Right ventricle myocardium (tissue), 1 donor: ENCODE results near the genes OR4X2, OR4S1, OR4C46, OR4C15, OR5T1 and OR8H1.

DNA sequence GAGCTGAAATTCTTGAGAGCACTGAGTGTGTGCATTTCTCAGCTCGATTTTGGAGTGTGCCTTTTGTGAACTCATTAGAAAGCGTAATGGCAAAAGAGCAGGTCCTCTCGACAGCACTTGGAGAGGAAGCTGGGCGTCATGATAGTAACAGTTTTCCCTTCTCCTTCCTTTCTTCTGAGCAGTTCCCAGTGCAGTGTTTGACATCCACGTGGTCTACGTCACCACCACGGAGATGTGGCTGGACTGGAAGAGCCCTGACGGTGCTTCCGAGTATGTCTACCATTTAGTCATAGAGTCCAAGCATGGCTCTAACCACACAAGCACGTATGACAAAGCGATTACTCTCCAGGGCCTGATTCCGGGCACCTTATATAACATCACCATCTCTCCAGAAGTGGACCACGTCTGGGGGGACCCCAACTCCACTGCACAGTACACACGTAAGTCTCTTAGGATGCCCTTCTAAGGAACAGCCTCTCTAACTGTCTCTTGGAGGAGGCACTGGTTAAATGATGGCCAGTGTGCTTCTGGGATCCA, 80.7 kb upstream of the OR4B1 start:
- PRO-cap, 2 experiments, result no peak in any of the 2 experiments

DNA sequence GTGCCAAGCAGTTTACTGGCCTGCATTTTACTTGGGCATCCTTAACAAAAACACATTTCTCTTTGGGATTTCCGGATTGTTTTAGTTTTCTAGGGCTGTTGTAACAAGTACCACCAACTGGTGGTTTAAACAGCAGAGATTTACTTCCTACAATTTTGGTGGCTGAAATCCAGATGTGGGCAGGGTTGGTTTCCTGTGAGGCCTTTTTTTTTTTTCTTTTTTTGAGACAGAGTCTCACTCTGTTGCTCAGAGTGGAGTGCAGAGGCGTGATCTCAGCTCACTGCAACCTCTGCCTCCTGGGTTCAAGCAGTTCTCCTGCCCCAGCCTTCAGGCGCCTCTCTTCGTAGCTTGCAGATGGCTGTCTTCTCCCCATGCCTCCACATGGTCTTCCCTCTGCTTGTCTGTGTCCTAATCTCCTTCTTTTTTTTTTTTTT, 45.7 kb upstream of the OR4B1 start:
- PRO-cap, 2 experiments, result peak in 1 of 2 experiments; most common plus-strand start position 234 of the sequence (in 1)

DNA sequence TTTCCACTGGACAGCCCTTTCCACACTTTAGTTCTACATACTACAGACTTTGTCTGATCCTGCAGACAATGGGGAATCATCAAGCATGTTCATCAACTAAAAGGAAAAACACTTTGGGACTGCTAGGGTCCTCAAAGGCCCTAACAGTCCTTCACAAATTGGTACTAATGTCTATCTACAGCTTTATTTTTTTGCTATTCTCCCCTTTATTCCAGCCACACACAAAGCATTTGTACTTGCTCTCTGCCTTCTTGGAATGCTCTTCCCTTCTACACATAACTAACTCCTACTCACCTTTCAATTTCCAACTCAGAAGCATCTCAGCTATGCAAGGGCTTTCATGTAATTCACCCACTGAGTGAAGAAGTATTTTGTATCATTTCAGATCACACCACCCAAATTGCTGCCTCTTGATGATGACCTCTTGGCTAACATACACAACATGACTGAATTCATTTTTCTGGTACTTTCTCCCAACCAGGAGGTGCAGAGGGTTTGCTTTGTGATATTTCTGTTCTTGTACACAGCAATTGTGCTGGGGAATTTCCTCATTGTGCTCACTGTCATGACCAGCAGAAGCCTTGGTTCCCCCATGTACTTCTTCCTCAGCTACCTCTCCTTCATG, at the start of gene OR4X2:
OR4X2 (plus strand) TSS at position 443 of the 625 bp plus-strand sequence.
- PRO-cap, 2 experiments, result no peak in any of the 2 experiments

DNA sequence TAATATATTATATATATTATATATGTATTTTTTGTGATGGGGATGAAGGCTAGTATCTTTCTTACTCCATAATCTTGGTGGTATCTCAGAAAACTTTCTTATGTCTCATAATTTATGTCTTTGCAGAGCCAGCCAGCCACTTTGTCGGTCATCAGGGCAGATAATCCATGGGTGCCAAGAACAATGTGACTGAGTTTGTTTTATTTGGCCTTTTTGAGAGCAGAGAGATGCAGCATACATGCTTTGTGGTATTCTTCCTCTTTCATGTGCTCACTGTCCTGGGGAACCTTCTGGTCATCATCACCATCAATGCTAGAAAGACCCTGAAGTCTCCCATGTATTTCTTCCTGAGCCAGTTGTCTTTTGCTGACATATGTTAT, at the start of gene OR4S1:
OR4S1 (plus strand) TSS at position 168 of the 380 bp plus-strand sequence.
- PRO-cap, 2 experiments, result no peak in any of the 2 experiments

DNA sequence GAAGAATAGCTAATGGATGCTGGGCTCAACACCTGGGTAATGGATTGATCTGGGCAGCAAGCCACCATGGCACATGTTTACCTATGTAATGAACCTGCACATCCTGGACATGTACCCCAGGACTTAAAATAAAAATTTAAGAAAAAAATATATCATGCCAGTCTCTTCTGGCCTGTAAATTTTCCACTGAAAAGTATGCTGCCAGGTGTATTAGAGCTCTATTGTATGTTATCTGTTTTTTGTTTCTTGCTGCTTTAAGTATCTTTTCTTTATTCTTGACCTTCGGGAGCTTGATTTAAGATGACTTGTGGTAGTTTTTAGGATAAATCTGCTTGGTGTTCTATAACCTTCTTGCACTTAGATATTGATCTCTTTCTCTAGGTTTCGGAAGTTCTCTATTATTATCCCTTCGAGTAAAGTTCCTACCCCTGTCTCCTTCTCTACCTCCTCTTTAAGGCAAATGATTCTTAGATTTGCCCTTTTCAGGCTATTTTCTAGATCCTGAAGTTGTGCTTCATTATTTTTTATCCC, 8.0 kb downstream of the OR4S1 start:
- PRO-cap, 2 experiments, result no peak in any of the 2 experiments

- PRO-cap, 2 experiments, result no peak in any of the 2 experiments
Observed at GRCh38 chr11:54603911-54604243, at the start of gene OR4C46. TSS of gene OR4C46 (minus strand) at chr11:54603998.

DNA sequence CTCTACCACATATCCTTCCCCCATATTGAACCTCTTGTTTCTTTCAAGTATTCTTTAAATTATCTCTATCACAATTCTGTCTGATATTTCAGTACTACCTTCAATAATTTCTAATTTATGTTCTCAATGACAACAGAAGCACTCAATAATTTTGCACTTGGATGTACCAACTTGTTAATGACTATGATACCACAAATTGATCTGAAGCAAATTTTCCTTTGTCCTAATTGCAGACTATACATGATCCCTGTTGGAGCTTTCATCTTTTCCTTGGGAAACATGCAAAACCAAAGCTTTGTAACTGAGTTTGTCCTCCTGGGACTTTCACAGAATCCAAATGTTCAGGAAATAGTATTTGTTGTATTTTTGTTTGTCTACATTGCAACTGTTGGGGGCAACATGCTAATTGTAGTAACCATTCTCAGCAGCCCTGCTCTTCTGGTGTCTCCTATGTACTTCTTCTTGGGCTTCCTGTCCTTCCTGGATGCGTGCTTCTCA, at the start of gene OR4C15:
OR4C15 (plus strand) TSS at position 280 of the 498 bp plus-strand sequence.
- PRO-cap, 2 experiments, result no peak in any of the 2 experiments

- PRO-cap, 2 experiments, result no peak in any of the 2 experiments
Observed at GRCh38 chr11:56273837-56274448, at the start of gene OR5T1. TSS of gene OR5T1 (plus strand) at chr11:56274154.

DNA sequence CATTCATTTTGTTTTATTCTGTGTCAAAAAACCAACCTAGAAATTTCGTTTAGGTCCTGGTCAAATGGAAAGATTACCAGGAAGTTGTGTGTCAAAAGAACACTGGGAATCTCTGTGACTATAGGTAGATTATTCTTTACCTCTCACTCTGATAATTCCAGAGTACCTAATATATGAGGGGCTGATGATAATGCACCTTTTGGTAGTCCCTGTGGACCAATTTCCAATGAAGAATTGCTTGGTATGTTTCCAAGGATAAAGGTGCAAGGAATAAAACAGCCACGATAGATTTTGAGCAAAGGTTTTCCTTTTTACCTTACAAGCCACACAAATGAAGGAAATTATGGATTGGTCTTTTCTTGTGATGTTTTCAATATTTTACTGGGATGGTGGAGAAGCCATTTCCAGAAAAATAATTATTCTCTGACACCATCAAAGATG, at the start of gene OR8H1:
OR8H1 (minus strand) TSS at position 134 of the 441 bp plus-strand sequence.
- PRO-cap, 2 experiments, result no peak in any of the 2 experiments

DNA sequence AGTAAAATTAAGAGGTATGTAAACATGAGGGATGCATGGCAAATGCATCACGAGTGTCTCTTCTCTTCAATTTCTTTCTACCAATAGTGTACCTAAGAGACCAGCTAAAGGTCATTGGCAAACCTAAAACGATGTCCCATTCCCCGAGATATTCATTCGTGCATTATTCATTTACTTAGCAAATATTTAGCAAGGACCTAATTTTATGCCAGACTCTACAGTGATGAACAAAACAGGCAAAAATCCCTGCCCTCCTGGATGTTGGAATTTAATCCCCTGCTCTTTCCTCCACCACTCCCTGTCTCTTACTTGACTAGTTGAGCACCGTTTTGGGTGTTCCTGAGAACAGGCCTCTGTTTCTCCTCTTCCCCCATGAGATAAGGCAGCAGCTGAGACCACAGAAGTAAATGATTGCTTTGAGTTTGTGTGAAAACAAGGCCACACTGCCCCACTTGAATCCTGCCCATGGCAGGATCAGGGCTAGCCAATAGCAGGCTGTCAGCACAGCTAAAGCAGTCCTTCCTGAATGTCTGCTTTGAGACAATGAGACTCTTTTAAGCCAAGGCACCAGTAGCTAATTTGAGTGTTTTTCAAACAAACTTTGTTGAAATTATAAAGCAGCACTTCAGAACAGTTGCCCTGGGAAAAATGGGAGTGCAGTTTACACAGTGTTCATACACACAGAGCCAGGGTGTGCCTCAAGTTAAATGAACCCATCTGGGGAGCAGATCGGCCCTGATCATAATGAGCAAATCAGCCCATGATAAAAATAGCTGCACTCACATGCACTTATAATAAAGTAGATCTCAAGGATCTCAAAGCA, 103.7 kb upstream of the OR5AK2 start:
- PRO-cap, 2 experiments, result no peak in any of the 2 experiments

- PRO-cap, 2 experiments, result no peak in any of the 2 experiments
Observed at GRCh38 chr11:57294459-57295008, 30.2 kb downstream of the TNKS1BP1 start.

DNA sequence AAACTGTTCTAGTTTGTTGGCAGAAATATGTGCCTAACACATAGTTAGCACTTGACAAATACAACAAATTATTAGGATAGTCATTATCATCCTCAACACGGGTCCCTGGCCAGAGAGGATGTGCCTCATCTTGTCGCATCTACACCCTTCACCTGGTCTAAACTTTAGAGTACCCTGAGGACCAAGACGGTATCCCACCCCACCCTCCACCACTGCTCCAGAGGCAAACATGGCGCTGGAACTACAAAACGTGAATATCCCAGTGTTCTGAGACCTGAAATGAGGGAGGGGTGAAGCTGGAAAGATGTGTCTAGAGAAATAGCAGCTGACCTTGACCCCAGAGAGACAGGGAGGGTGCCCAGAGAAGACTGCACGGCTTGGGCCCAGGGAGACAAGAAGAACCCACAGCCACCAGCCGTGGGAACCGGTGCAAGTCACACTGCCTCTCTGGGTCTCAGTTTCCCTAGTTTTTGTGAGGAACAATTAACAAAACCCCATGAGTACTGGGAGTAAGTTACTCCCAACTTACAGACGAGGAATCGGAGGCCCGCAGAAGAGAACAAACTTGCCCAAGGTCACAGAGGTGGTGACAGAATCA, 19.4 kb downstream of the TNKS1BP1 start:
- PRO-cap, 2 experiments, result no peak in any of the 2 experiments

GRCh38 chr11:57307225-57307721, 17.5 kb downstream of the TNKS1BP1 start:
- PRO-cap, 2 experiments, result no peak in any of the 2 experiments

DNA sequence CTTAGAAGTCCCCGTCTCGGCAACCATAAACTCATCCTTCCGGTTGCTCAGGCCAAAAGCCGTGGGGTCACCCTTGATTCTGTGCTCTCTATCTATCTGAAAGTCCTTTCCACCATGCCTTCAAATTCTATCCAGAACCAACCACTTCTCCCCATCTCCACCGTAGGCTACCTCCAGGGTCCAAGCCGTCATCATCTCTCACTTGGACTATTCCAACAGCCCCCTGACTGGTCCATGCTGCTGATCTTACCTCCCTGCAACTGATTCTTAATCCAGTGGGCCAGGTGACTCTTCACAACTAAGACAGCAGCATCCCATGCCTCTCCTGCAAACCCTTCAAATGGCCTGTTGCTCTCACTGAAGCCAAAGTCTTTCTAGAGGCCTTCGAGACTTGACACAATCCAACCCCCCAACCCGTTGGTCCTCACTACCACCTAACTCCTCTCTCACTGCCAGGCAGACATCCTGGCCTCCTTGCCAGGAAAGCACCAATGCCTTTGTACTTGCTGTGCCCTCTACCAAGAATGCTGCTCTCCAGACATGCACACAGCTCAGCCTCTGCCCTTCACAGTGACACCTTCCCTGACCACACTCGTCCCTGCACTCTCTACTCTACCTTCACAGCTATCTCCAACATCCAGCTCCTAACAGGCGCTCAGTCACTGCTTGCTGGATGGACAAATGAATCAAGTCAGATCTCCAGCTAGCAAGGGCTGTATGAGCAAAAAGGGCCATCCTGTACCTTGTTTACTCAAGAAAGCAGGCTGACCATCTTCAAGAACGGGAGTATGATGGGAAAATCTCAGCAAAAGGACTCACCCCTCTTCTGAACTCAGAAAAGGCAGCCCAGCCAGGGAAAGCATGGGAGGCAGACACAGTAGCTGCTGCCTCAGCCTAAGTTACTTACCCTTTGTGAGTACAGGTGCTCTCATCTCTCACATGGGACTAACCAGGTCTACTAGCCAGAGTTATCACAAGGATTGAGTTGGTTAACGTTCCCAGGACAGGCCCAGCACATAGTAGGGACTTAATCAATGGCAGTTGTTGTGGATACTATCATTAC, 7.9 kb downstream of the TNKS1BP1 start:
- PRO-cap, 2 experiments, result no peak in any of the 2 experiments

- PRO-cap, 2 experiments, result no peak in any of the 2 experiments
Observed at GRCh38 chr11:57326609-57327207, 2.0 kb upstream of the TNKS1BP1 start.

GRCh38 chr11:57328115-57328822, 3.5 kb upstream of the TNKS1BP1 start:
- PRO-cap, 2 experiments, result no peak in any of the 2 experiments

- PRO-cap, 2 experiments, result no peak in any of the 2 experiments
Observed at GRCh38 chr11:57424052-57424397, 2.9 kb downstream of the SLC43A3 start.

GRCh38 chr11:57425783-57426368, 1.0 kb downstream of the SLC43A3 start:
- PRO-cap, 2 experiments, result no peak in any of the 2 experiments

GRCh38 chr11:57457175-57457673, 3.1 kb upstream of the RTN4RL2 start:
- PRO-cap, 2 experiments, result peak in 2 of 2 experiments; most common plus-strand start chr11:57457577 (in 2)

GRCh38 chr11:57463159-57463915, 3.0 kb downstream of the RTN4RL2 start:
- PRO-cap, 2 experiments, result no peak in any of the 2 experiments